Fibroblast of villous mesenchyme (primary cell): ENCODE data around the genes PHOSPHO2, ERICH2 and CYBRD1.

DNA sequence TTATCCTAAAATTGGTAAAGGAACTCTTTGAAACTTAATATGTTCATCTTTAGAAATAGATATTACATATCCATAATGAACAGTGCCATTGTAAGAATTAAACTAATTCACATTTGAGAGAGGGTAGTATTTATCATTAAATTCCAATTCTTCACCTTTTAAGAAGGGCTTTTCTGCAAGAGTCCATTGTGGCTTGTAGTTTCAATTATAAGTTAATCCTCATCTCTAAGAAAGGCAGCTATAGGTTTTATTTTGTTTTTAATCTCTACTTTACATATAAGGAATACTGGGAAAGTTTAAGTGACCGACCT, 2.9 kb upstream of the B3GALT1 start:
- CAGE, long polyA plus RNA, result no peak

- CAGE, long polyA plus RNA, result no peak
Measured at GRCh38 chr2:167386658-167387224, 93.9 kb downstream of the B3GALT1 start.

GRCh38 chr2:168074990-168075722, 172.2 kb downstream of the STK39 start:
- CAGE, long polyA plus RNA, result no peak

- CAGE, long polyA plus RNA, result no peak
Measured at GRCh38 chr2:168211178-168211652, 36.2 kb downstream of the STK39 start.

GRCh38 chr2:169083028-169083448, 13.7 kb downstream of the DHRS9 start:
- CAGE, long polyA plus RNA, result no peak

GRCh38 chr2:169694088-169694958, at the start of gene PHOSPHO2:
PHOSPHO2 (plus strand) TSS chr2:169694469.
- CAGE, long polyA plus RNA, result no peak

GRCh38 chr2:169711676-169711957, 17.3 kb downstream of the PHOSPHO2 start:
- CAGE, long polyA plus RNA, result no peak

GRCh38 chr2:169717209-169717614, 16.4 kb upstream of the KLHL23 start:
- CAGE, long polyA plus RNA, result no peak

- CAGE, long polyA plus RNA, result no peak
Measured at GRCh38 chr2:169734546-169735226, 1.1 kb downstream of the KLHL23 start.

DNA sequence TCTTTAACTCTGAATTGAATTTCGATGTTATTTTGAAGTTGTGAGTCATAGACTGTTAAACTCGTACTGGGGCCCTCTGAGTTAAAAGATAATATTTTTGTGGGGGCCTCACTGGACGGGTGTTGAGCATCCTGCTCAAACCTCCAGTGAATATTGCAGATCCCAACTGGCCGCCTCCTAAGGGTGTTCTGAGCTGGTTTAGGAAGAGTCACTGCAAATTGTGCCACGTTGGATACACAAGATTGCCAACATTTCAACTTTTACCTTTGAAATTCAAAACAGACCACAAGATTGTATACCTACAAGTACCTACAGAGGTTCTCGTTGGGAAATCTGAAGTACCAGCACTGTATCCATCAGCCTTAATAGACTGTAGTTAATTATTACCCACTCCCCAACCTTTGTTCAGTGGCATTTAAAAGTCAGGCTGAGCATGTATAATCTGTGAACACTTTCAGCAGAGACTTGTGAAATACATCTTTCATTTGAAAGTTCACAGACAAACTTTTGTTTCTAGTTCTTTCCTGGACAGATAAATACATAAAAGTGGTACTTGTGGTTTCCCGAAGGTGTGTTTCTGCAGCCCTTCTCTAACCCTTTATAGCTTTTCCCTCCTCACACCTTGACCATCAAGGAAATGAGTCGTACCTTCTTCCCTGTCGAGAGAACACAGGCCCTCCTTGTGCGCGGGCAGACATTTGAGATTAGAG, 27.9 kb downstream of the KLHL23 start:
- CAGE, long polyA plus RNA, result no peak

- CAGE, long polyA plus RNA, result no peak
Measured at GRCh38 chr2:169810400-169811565, 12.1 kb downstream of the SSB start.

DNA sequence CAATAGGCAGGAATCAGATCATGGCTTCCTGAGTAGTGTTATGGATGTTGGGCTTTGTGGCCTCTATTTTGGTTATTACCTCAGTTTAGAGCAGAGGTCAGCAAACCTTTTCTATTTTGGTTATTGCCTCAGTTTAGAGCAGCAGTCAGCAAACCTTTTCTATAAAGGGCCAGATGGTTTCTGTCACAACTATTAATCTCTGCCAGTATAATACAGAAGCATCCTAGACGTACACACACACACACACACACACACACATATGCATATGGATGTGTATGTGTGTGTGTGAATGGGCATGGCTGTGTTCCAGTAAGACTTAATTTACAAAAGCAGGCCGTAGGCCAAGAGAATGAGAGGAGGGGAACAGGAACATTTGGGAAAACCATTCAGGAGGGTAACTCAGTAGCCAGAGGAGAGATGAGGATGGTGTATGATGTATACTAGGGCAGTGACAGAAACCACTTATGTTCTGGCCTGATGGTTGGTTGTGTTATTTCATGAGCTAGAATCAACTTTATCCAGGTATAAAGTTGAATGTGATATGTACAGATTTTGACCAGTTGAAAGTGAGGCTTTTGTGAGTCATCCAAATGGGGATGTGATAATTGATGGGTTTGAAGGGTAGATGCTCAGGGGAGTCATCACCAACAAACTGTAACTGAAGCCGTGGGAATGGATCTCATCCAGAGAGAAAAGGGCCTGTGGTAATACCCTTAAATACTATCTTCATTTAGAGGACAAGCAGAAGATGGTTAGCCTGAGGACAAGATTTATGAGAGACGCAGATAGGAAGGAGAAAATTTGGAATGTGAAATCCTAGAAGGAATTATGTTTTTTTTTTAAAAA, 90.8 kb upstream of the MYO3B start:
- CAGE, long polyA plus RNA, result no peak

DNA sequence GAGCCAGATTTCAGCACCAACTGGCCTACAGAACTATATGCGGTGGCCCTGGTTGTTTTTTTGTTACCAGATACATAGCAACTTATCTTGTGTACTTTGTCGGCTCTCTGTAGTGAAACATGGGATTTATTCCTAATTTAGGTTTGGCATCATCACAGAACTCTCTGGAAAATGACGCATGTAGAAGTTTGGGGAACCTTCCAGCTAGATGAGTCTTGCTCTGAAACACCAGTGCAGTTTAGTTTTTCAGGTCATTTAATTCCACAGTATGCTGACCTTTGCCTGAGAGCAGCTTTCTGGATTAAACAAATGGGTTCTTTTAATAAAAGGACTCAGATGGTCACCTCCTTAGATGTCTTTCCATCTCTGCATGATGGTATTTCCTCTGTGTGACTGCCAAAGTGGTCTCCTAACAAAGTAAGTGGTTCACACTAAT, 39.8 kb downstream of the MYO3B start:
- CAGE, long polyA plus RNA, result no peak

- CAGE, long polyA plus RNA, result no peak
Measured at GRCh38 chr2:170455483-170455994, 259.6 kb upstream of the SP5 start.

GRCh38 chr2:170500822-170501196, 214.3 kb upstream of the SP5 start:
- CAGE, long polyA plus RNA, result no peak

DNA sequence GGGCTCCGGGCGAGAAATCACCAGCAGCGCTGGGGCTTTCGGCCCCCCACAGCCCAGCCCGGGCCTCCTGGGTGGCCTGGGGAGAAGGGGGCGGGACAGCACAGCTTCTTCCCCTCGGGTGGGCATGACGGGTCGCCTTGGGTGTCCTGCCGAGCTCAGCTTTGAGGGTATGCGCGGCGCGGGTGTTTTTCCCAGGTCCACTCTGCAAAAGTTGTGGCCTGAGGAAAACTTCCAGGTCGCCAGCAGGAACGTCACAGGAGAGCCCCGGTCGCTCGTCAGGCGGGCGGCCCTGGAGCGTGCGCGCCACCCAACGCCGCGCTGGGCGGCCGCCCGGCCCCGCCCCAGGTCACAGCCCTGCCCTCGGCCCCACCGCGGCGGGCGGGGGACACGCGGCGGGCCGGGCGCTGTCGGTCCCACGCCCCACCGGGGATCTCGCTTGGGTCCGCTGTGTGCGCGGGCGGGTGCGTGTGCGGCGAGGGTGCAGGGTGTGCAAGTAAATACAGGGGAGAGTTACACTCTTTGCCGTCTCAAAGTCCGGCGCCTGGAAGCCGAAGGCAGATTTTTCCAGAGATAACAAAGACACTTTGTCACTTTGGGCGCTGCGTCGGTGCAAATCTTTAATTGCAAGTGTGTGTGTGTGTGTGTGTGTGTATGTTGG, 690 bp upstream of the SP5 start:
- CAGE, long polyA plus RNA, result no peak

DNA sequence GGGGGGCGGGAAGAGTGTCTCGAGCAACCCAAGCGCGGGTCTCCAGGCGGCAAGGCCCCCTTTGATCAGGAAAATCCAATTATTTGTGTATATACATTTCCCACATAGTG, 306 bp upstream of the SP5 start:
- CAGE, long polyA plus RNA, result no peak

DNA sequence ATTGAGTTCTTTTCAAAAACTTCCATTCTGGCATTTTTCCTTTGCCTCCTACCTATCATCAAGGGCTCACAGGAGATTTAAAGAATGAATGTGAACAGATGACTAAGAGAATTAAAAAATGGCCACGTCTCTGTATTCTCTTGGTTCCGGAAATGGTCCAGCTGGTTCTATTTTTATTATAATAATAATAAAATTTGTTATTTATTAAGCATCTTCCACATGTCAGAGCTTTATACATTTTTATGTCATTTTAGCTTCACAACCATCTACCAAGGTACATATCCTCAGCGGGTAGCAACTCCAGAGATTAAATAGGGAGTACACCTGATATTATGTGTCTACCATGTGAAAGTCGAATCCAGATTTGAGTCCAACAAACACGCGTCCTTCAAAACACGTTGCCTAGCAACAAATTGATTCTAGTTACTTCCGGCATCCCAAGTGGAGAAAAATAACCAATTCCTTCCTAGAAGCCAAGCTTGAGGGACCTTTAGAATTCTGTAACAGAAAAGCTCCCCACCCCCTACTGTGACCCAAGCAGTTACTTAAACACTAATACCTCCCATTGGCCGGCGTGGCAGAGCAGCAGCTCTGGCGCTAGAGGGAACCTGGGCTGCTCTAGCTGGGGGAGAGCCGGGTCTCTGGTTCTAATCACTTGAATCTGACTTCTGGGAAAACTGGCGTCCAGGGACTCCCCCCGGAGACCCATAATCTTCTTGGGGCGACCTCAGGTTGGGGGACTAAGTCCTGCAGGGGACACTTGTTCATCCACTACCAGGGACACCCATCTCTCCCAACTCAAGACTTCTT, at the start of gene ERICH2:
Gene ERICH2 (plus strand): TSS at position 575 of the 810 bp plus-strand sequence.
- CAGE, long polyA plus RNA, result no peak

DNA sequence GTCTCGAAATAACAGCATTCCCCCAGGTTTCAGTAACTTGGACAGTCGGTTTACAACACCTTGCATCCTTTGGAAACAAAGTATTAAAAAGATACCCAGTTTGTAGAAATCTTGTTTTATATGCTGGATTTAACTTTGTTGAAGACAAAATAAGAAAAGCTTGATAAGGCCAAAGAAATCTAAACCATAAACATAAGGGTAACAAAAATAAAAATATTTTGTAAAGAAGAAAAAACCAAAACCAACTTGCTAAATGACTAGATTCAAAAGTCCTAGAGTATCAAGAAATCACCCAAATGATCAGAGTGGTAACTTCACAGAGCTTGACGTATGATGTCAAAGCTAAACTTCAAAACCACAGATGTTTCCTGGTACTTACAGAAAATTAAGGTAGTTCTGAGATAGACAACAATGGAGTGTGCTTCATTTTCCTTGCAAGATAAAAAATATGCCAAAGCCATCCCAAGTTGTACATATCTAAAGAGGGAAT, 107.7 kb downstream of the METTL8 start:
- CAGE, long polyA plus RNA, result no peak

- CAGE, long polyA plus RNA, result start-site peak on the plus strand at chr2:171522445-171522487, 272 and 308 reads in 2 replicates
Measured at GRCh38 chr2:171521835-171522798, at the start of gene CYBRD1. CYBRD1 (plus strand) TSS chr2:171522474.